Aortic smooth muscle cell (primary cell): ENCODE measurements around a stretch of chr2.

DNA sequence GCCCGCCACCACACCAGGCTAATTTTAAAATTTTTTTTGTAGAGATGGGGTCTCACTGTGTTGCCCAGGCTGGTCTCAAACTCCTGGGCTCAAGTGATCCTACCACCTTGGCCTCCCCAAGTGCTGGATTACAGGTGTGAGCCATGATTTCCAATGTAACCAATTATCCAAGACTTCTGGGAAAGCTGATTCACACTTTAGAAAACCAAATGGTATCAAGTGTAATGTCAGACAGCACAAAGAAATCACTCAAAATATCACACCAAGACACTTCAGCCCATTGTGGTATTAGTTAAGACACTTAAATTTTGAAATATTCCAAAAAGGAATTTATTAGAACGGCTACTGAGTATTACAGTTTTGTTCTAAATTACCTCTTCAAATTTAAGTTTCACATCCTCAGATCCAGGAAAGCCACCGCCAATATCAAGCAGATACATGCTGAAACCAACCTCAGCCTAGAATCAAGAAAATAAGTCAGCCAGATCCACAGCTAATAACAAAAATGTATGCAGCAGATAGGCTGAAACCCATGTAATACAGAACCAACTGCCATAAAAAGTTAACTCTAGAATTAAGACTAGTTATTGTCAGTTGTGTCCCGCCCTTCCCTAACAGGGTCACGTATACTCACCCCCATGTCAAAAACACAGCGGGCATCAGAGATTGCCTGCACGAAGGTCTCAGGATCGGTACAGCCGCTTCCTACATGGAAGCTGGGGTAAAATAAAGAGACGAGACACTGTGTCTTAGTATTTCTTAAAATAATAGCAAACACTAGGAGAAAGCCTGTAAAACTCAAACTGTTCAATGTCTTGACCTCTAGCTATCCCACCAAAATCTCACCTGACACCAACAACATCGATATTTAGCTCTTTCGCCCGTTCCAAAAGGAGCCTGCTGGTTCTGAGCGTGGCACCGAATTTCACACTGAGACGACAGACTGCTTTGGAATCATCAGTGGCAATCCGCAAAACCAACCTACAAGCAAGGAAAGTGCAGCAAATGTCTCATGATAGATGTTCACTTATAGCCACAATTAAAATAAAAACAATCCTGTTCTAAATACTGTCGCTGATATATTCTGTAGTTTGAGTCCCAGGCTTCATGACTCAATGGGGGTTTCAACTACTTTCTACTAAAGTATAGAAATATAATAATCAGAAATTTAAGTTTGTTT lies 4.9 kb downstream of the ODC1 start:
- RRBS: no CpG with 5 or more reads among the region's 18 CpGs

DNA sequence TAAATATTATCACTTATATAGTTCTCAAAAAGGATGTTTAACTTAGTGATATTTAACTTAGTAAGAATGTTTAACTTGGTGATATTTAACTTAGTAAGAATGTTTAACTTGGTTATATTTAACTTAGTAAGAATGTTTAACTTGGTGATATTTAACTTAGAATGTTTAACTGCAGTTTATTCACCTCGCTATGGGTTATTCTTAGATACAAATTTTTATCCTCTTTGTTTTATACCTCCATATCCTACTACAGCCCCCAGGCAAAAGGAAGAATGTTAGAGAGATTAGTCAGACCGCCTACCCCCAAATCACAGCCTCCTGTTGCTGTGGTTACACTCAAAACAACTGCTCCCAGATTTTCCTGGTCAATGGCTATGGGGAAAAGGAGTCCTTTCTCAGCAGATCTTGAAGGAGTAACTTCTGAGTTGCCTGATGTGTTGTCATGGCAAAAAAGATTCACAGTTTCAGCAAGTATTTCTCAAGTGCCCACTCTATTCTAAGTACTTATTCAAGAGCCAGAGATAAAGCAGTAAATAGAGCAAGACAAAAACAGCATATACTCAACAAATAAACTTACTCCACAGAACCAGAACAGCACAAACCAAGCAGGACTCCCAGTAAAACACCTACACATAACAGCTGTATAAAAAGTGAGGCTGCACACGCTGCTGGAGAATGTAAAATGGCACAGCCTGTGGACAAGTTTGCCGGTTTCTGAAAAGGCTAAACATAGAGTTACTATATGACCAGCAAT lies 104.9 kb downstream of the NOL10 start:
- RRBS: no CpG with 5 or more reads among the region's 4 CpGs

- RRBS: no CpG with 5 or more reads among the region's 16 CpGs
These were observed 100.6 kb downstream of the NOL10 start for GRCh38 chr2:10588741-10589977.

DNA sequence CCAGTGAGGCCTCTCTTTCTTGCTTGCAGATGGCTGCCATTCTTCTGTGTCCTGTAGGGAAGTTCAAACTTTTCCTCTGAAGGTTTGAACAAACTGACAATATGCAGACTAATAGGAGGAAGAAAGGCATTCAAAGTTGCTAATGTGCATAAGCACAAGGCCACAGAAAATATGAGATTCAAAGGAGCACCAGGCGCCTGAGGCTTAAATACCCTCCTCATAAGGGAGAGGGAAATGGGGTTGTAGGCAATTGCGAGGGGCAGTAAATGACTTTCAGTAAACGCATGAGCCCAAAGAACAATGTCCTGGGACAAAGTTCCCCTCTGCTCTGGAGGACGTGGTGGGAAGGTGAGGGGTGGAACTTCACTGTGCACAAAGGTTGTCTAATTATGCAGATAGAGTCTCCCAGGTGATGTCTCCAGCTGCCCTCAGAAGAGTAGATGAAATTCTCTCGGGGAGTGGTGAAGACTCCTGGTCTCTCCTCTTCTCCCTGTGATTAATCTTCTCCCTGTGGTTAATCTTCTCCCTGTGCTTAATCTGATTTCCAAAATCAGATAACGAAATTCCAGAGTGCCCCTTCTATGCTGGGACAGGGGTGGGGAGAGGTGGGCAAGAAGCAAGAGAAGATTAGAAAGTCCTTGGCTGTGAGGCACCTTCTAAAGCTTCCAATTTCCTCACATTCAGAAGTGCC lies 26.3 kb upstream of the KCNF1 start:
- RRBS: no CpG with 5 or more reads among the region's 6 CpGs

DNA sequence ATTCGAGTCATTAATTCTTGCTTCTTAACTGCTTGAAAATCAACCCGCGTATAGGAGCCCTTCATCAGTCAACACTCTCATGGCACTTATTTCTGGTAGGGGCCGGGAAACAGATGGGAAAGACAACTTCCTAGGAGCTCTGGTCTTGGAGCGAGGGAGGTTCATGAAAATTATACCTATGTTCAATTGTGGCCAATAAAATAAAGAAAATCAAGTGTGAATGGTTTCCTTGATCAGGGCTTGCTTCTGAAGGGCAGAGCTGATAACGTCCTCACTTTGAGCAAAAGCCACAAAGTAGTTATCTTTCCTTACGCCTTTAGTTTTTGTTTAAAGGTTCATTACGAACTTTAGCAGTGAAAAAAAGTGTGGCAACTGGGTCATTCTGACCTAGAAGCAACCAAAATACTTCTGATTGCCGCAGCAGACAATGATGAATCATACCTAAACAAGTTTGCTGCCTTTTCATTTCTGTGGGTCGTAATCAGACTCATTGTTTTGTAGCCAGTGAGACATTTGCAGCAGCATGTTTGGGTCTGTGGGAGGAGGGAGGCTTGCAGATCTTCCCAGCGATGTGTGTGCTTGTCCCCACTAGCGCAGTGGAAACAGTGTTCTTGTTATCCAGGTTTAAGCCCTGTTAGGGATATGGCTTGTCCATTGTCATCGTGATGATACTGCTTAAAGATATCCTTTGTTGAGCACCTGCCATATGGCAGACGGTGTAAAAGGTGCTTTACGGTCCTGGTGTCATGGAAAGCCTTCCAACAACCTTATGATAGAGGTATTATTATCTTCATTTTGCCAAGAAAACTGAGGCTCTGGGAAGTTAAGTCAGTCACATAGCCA lies 1.5 kb upstream of the GREB1 start:
- RRBS: no CpG with 5 or more reads among the region's 15 CpGs

DNA sequence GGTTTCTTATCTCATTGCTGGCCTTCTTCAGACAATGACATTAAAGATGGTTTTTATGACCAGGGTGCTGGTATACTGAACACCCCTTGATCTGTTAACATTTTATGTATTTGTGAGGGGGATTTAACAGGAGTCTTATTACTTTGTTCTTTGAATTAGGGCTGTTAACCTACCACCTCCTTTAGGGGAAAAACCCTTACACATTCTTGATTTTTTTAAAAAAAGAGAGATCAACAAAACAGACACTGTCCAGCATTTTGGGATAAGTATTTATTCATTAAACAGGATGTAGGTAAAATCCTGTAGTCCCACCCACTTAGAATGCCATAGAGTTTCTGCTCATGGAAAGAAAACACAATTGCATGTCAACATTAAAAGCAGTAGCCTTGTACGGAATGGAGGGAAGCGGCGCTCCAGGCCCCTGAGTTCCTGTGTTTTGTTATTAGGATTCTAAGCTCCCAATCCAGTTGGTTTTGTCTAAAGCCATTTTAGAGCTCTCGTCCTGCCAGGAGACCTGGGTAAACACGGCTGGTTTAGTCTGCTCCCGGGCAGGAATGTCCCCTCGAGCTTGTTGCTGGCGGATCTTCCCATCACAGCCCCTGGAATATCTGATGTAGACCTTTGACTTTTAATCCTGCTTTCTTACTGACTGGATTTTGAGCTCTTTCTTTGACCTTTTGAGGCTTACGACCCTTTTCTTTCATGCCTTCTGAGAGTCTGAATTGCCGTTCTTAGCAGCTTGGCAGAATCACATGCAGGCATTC lies 25.1 kb downstream of the GREB1 start:
- RRBS: no CpG with 5 or more reads among the region's 10 CpGs

DNA sequence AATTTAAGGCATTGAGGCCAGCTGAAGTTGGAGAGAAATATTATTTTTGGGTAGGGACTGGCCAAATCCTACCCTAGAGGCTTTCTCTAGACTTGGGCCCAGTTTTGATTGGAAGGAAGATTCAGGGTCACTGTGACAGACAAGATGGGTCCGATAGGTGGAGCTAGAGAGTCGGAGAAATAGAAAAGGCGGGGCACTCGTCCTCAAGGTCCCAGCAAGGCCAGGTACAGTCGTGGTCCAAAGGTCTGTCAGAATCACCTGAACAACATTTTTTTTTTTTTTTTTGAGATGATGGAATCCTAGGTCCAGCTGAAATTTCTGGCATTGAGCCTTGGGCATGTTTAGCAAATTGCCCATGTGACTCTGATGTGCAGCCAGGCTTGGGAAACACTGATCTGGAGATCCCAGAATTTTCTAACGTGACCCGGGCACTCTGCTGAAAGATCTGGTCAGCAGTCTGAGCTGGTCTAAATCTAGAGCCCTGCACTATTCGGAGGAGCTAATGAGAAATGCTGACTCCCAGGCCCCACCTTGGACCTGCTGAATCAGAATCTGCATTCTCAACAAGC lies 23.0 kb upstream of the NTSR2 start:
- RRBS: no CpG with 5 or more reads among the region's 8 CpGs

DNA sequence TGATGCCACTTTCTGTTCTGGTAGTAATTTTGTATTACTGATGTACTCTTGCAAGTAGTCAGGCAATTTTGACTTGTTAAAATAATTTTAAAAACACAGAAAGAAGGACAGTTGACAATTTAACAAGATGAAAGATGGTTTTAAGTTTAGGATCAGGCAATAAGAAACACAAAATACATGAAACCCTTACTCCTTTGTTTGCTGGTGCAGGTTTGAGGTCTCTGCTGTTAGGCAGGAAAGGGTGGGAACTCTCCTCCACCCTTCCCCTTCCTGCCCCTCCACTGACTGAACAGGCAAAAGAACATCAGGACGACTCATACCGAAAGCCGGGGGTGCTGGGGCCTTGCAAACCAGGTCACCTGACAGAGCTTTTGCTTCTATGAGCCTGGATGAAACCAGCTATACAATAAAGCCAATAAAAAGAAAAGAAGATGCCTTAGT lies 215.4 kb upstream of the TRIB2 start:
- RRBS: no CpG with 5 or more reads among the region's 3 CpGs

GRCh38 chr2:12824994-12825619 lies 108.4 kb downstream of the TRIB2 start:
- RRBS: no CpG with 5 or more reads among the region's 9 CpGs

GRCh38 chr2:13006383-13006671 lies 289.6 kb downstream of the TRIB2 start:
- RRBS: no CpG with 5 or more reads among the region's 4 CpGs

GRCh38 chr2:13532331-13533210 lies 815.8 kb downstream of the TRIB2 start:
- RRBS: no CpG with 5 or more reads among the region's 22 CpGs

DNA sequence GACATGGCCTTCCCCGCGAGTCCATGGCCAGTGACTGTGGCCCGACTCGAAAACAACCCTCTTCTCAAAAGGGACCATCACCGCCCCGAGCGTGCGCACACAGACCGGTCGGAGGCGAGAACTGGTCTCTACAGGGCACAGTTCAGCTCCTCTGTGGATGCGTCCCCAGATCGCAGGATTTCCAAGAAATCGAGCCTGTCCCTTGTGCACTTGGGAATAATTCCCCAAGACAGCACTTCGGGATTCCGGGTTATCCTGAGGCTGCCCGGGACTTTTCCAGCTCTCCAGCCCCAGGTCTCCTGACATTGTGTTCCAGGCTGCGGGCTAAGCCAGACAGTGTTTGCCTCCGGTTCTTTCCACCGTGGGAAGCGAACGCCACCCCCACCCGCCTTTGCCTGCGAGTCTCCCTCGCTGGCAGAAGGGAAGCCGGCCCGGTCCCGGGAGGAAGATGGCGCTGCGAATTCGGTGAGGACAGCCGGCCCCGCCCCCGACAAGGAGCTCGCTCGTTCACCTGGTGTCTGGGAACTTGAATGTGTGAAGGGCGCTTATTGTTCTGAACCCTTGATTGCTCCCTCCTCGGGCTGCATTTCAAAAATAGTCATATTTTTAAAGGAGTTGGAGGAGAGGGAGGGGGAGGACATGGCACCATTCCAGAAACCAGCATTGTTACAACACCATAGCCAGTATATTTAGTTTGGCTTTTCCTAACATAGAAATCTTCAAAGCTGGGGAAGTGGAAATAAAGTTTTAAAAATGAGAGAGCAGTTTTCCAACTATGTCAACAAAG lies 2.9 kb downstream of the LRATD1 start:
- RRBS: 1% methylated on average over 13 of the region's 38 CpGs

- RRBS: no CpG with 5 or more reads among the region's 12 CpGs
These were observed 391.5 kb downstream of the NBAS start for GRCh38 chr2:15169365-15170260.

GRCh38 chr2:15747696-15748174 lies 156.1 kb downstream of the DDX1 start:
- RRBS: no CpG with 5 or more reads among the region's 9 CpGs

- RRBS: 3% methylated on average over 15 of the region's 26 CpGs
These were observed 72.8 kb downstream of the MYCN start for GRCh38 chr2:16013014-16013619.

- RRBS: no CpG with 5 or more reads among the region's 13 CpGs
These were observed 153.8 kb downstream of the MYCN start for GRCh38 chr2:16094044-16094630.

- RRBS: no CpG with 5 or more reads among the region's 2 CpGs
These were observed 80.8 kb downstream of the CYRIA start for GRCh38 chr2:16584727-16585372.

GRCh38 chr2:16615858-16616719 lies 49.5 kb downstream of the CYRIA start:
- RRBS: no CpG with 5 or more reads among the region's 19 CpGs

DNA sequence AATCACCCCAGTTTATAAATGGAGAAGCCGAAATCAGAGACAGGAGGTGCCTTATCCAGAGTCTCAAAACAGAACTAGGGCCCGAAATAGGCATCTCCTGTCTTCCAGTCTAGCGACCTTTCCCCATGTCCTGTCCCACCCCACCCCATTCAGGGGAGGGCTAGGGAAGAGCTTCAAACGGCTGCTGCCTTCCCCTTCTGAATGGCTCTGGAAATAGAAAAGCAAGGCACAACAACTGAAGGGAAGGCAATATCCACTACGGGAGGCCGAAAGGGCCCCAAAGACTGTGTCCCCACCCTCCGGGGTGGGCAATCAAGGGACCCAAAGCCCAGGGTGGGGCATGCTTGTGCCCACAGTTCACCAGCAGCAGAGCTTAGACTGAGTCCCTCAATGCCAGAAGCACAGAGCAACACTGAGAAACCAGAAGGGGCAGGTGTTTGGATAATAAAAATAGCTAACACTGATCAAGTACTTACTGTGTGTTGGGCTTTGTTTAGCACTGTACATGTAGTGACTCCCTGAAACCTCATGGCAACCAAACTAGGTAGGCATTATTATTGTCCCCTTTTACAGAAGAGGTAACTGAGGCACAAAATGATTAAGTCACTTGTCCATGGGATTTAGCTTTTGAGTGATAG lies 38.5 kb downstream of the CYRIA start:
- RRBS: no CpG with 5 or more reads among the region's 7 CpGs

- RRBS: no CpG with 5 or more reads among the region's 3 CpGs
These were observed 78.4 kb downstream of the VSNL1 start for GRCh38 chr2:17618965-17619164.